Endometrial microvascular endothelial cells (primary cell): Measurements from ENCODE around the gene PLEKHS1.

DNA sequence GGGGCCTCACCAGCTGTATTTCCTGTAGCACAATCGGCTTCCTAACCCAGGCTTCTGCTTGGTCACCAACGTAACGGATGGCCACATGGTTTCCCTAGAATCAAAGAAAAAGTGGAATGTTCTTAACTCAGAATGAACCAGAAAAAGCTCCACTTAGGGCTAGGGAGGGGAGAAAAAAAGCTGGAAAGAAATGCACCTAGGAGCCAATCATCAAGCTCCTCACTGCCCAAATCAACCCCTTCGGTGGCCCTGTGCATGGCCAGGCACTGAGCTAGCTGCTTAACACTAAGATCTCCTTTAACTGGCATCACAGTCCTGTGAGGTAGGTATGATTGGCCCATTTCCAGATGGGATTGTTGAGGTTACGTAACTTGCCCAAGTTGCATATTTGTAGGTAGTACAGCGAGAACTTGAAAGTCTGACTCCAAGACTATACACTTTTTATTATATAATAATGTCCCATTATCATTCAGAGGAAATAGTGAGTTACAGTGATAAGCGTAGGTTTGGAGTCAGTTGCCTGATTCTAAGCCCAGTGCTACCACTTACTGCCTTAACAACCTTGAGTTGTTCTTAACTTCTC, 37.4 kb upstream of the ACSL5 start:
- RAMPAGE, long total RNA = no peak

GRCh38 chr10:112379837-112380596, 6.1 kb downstream of the ACSL5 start:
- RAMPAGE, long total RNA = no peak

DNA sequence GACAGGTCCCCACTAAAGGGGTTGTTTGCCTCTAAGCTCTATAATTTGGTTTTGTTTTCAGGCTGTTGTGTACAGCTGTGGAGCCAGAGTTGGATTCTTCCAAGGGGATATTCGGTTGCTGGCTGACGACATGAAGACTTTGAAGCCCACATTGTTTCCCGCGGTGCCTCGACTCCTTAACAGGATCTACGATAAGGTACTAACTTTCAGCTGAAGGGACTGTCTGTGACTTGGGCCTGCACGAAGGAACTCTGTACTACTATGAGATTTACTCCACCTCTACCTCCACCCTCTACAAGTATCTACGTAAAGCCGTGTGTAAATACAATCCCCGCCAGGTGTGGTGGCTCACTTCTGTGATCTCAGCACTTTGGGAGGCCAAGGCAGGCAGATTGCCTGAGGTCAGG, 33.6 kb downstream of the ZDHHC6 start:
- RAMPAGE, long total RNA = no peak

GRCh38 chr10:112445649-112446645, 767 bp downstream of the ZDHHC6 start:
- RAMPAGE, long total RNA = no peak

- RAMPAGE, long total RNA = no peak
Measured at GRCh38 chr10:112757242-112757767, 192.7 kb upstream of the TCF7L2 start.

DNA sequence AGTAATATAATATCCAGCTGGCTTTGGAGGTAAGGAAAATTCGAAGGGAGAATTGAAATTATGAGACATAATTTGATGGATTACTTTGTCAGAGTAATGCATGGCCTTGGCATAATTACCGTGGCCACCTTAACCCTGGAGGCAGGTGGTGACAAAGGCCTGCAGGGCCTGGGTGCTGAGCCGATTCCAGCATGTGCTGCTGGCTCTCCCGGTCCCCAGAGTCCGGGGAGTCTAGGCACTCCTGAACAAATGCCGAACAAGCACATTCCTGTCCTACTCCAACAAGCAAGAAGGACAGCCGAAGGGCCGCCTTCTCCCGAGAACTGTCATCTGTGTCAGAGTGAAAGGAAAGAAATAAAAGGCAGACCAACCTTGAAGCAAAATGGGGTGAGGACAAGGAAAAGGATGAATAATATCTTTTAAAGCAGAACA, 166.4 kb upstream of the TCF7L2 start:
- RAMPAGE, long total RNA = no peak

GRCh38 chr10:112839792-112840479, 110.1 kb upstream of the TCF7L2 start:
- RAMPAGE, long total RNA = no peak

- RAMPAGE, long total RNA = no peak
Measured at GRCh38 chr10:112912345-112913112, 37.5 kb upstream of the TCF7L2 start.

- RAMPAGE, long total RNA = no peak
Measured at GRCh38 chr10:112952998-112953629, 3.1 kb downstream of the TCF7L2 start.

DNA sequence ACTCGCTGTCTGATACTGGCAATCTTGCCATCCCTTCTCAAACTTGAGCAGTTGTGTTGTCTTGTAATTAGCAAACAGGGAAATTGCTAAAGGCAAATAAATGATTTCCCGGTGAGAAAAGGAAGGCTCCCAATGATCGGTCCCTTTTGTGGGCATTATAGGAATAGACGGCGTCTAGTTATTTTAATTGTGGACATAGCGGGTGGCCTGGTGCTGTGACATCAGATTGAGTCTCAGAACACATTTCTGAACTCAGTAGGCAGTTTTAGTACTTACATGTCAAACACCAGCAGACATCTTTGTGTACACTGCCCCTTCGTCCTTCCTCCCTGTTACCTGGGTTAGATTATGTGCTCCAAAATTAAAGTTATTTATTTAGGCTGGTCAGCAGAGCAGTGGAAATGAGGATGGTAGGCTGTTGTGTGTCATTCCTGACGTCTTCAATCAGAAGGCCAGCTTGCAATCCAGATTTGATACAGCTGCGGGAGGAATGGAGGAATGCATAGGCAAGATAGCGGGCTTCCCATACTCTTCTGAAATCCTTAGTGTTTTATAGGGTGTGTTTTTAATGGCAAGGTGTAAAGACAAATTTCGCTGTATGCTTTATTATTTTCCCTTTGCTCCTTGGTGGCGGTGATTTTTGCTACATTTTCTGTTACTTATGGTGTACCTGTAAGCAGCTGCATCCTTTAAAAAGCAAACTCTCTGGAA, 3.7 kb downstream of the TCF7L2 start:
- RAMPAGE, long total RNA = no peak

DNA sequence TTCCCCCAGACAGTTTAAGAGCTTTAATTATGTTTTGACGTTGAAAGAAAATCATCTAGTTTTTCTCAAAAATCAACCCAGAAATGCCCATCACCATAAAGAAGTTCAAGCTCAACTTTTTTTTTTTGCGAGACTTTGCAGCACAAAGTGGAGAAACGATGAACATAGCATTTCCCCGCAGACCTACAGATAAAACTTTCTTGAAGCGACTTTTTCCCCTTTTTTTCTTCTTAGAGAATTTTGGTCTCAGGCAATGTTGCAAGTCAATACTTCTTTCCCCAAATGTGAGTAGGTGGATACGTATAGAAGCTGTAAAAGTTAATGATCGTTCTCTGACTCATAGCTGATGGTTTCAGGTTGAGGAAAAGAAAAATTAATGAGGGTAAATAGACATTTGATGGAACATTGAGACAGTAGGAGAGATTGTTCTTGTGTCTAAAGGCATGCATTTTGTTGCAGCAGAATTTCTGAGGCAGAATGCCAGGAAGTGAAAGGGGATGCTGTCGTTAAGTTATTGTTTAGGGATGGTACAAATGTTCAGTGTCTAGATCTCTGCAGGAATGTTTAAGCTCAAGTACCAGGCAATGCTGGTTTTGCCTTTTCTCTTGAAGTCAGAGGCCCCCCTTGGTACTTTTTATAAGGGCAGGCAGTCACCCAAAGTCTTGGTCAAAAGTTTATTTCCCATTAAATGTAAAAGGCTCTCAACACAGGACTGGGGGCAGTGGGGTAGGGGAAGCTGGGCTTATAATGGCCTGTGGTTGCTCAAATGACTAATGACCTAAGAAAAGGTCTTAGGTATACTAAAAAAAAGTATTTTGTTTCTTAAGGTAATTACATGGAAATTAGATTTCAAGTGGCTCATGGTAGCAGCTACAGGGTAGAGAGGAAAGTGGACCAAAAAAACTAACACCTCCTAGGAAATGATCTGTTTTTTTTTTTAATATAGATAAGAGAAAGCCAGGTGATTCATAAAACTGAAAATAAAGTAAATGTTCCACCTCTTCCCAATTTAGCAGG, 9.3 kb downstream of the TCF7L2 start:
- RAMPAGE, long total RNA = no peak

DNA sequence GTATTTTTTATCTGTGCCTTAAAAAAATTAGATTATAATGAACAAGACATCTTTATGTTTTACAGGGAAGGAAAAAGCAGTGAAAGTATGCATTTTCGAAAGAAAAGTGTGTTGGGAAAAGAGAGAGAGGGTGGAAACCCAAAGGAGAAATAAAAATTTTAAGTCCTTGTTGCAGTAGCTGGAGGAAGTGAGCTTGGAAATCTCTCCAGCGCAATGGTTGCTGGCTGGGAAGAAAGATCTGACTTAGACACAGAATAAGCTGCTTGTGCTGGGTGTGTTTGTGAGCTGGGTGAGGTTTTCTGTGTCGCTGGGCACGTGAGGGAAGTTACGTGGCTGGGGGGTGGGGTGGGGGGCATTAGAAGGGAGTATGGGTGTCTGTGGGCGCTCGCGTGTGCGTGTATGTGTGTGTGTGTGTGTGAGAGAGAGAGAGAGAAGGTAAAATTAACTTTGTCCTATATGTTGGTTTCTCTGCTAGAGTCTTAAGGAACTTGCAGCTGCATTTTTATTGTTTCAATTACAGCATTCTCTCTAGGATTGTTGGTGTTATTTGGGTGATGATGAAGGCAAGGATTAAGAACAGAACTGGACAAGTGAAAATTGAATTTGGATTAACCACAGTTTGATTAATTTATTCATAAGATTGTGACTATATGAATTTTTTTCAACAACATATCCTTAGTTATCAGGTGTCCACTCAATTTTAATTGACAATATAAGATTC, 11.6 kb downstream of the TCF7L2 start:
- RAMPAGE, long total RNA = no peak

DNA sequence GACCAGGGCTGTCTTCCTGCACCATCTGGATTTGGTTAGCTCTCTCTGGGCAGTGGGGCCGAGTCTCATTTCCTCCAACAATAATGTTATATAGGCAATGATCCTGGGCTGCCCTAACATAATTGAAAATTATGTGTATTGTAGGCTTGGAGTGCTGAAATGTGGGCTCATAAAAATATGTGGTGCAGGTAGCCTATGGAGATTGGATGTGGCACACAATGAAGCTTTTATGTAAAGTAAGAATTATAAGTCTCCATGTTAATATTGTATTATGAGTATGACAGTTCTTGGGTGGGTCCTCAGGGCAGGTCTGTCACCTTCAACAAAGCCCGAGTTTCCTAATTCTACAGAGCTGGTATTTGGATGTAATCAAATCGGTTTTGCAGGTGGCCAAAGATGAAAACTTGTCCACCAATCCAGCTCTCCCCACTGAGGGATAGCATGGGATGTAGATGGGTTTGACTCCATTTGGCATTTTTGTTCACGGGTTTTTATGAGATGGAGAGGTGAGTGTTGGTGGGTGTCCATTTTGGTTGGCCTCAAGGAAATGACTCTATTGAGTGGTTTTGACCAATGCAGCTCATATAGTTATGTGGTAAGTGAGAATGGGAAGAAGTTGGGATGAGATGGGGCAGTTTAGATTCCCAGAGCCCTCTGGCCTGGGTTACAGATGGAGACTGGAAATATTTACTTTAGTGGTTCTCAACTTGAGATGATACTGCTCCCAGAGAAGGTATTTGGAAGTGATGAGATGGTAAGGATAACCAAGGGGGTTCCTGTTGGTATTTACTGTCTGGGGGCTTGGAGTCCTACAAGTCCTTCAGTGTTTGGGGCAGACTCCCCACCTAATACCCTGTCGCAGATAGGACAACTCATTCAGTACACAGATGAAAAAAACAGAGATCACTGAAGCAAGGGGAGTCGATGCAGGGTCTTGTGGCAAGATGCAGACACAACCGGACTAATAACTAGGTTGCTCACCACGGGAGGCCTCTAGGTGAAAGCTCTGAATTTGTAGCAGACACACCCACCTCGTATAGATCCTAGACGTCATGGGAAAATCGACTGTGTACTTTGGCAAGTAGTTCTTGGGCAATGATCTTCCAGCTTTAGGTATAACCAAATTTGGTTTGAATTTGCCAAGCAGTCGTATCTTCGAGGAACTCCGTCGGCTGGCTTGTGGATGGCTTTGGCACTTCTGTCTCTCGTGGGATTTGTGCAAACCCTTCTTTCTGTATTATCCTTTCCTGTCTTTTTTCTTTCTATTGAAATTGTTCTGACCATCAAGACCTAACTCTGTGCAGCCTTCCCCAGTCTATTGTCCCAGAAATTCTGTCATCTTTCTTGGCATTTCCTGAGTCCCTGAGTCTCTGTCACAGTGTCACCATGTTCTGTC, 87.8 kb downstream of the TCF7L2 start:
- RAMPAGE, long total RNA = no peak

DNA sequence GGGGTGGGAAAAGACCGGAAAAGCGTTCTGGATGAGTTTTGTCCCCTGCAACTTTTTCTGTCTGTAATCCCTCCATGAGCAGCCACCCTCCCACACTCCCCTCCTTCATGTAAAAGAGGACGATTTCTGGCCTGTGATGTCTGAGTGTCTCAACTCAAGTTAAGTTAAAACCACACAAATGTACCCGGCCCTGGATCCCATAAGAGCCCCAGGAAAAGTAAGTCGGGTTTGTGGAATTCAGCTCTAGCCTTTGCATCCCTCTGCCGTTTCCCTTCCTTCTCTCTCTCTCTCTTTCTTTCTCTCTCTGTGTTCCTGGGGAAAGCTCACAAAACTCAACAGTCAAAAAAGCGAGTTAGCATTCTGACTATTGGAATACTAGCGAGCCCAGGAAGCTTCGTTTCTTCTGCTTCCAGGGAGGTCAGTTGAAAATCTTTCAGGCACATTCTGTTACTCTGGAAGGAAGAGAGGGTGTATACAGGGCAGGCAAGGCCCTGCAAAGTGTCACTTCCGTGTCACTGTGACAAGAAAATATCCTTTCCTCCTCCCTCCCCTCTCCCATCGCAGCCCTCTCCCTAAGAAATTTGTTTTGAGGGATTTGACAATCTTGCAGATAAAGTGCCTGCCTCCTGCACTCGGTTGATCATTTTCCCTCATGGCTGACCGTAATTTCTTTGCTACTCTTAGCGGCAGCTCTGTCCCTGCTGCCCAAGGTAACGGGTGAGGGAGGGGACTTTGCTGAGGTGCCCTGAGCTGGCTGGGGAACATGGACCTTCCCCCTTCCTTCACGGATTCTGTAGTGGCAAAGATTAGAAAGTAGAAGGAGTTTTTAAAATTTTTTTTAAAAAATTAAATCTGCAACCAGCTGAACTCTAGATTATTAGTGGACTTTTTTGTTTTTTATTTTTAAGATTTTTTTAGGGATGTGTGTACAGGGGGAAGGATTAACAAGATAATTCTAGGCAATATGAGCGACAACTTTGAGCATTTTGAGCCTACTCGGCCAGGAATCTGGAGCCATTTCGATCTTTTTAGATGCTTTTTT, 178.9 kb downstream of the TCF7L2 start:
- RAMPAGE, long total RNA = no peak

DNA sequence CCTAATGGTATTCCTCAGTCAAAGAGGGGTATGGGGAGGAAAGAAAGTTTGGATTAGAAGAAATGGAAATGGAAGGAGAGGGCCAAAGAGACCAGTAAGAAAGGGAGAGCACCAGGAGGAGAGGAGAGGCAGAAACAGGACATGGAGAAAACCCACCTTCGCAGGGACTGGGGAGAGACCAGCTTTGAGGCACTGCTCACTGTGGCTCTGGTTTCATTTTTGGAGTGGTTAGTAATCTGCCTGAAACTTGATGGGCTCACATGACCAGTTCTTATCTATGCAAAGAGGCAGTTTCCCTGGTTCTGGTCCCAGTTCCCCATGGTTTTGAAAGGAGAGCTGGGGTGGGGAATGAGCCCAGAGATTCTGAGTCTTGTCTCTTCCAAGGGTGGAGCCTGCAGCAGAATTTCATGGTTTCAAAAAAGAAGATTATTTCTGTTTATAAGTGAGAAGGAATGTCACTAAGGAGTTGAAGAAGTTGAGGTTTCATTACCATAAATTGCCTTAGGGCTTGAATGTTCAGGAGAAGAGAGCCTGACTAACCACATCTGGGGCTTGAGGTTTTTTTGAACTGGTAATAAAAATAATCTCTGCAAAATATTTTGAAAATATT, 190.3 kb upstream of the HABP2 start:
- RAMPAGE, long total RNA = no peak

DNA sequence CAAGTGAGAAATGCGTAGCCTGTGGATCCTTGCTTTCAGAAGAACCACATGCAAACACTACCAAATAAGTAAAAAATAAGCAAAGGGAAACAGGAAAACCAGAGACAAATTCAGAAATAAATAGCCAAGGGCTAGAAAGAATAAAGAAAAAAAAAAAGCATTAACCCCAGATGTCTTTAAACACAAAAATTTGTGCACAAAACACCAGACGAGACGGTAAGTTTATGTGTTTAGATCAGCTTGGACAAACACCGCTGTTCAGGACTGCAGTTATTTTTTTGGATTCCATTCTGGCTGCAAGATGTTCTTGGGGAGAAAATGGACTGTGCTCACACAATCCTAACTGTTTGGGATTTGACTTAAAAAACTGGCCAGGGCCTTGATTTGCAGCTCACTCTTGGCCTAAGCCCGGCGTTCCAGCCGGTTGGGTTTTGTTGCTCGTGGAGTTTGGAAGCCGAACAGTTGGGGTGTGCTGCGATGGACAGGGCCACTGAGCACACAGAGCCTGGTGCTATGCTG, 168.0 kb upstream of the HABP2 start:
- RAMPAGE, long total RNA = no peak

DNA sequence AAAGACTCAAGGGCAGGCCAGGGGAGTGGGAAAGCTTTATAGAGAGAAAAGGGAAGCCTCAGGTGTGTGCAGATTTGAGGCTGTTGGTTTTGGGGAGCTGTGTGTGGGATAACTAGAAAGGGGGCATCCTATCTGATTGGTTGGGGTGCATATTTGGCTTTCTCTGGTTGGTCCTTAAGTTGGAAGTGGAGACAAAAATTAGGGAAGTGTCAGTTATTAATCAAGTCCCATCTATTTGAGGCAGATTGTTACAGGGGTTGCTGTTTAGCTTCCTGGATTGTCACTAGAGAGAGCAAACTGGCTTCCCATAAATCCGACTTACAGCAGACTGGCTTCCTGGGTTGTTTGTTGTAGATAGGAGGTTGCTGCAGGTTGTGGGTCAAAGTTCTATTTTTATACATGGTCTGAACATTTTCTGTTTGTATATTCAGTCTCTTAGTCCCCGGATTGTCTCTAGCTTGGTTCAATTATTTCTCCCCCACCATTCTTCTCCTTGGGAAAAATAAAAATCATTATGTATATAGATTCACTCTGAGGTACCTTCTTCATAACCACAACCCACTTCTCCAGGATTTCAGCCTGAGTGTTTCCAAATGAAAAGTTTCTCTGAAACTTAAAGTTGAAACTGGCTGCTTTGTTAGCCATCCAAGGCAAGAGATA, 106.1 kb upstream of the HABP2 start:
- RAMPAGE, long total RNA = no peak

- RAMPAGE, long total RNA = no peak
Measured at GRCh38 chr10:113450468-113450841, 102.4 kb upstream of the HABP2 start.

- RAMPAGE, long total RNA = start-site peak on the plus strand at chr10:113679211-113679263, 24 and 51 reads in 2 replicates
Measured at GRCh38 chr10:113678663-113679474, 843 bp upstream of the CASP7 start.

GRCh38 chr10:113750917-113751863, at the start of gene PLEKHS1:
Gene PLEKHS1 (plus strand): TSS chr10:113751682.
- RAMPAGE, long total RNA = no peak